Islet of Langerhans (tissue), 1 donor: ENCODE measurements around the gene CHRNA9.

- RRBS: no CpG with 5 or more reads among the region's 3 CpGs
Observed at GRCh38 chr4:39413279-39413684, 6.6 kb downstream of the KLB start.

DNA sequence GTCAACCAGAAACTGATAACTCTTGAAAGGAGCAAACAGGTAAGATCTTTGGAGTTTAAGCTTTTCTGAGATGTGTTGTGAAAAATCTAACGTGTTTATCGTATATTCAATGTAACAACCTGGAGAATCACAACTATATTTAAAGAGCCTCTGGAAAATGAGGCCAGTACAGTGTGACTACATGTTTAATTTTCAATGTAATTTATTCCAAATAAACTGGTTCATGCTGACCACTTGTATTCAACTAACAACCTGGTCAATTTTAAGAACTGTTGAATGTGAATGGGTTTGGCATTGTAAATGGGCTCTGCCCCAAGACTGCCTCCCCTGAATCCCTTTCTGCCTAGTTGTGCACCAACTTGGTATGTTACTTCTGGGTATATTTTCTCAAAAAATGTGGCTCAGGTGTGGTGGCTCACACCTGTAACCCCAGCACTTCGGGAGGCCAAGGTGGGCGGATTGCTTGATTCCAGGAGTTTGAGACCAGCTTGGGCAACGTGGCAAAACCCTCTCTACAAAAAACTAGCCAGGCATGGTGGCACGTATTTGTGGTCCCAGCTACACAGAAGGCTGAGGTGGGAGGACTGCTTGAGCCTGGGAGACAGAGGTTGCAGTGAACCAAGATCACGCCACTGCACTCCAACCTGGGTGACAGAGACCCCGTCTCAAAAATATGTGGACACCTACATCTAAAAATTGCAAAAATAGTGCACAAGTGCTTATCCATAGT is 7.3 kb downstream of the RPL9 start:
- RRBS: no CpG with 5 or more reads among the region's 8 CpGs

DNA sequence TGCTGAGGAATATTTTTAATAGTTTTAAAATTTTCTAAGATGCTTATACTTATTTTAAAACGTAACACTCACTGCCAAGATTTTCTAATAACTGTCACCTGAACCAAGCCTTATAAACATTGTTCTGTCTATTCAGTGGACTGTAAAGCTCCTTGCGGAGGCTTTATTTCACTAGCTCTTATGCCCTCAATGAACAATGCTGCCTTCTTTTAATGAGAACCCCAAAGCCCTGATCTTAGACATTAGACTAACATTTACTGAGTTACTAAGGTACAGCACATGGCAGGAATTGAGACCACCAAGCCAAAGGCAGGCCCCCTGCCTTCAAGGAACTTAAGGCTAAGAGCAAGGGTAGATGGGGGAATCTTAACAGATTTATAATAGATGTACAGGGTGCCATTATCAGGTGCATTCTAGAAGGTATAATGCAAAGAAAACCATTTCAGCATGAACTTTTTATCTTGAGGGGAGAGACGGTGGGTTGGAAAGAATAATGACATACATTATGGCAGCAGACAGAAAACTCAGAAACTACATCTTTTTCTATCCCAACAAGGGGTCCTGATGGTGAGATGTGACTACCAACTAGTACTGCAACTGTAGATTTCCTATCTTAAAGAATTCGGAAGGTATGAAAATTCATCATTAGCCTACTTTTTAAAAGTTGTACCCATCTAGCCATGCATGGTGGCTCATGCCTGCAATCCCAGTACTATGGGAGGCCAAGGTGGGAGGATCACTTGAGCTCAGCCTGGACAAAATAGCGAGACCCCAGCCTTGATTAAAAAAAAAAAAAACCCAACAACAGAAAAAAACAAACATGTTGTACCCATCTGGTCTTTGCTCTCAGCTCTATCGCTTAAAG is 1.9 kb downstream of the RPL9 start:
- RRBS: no CpG with 5 or more reads among the region's 6 CpGs

DNA sequence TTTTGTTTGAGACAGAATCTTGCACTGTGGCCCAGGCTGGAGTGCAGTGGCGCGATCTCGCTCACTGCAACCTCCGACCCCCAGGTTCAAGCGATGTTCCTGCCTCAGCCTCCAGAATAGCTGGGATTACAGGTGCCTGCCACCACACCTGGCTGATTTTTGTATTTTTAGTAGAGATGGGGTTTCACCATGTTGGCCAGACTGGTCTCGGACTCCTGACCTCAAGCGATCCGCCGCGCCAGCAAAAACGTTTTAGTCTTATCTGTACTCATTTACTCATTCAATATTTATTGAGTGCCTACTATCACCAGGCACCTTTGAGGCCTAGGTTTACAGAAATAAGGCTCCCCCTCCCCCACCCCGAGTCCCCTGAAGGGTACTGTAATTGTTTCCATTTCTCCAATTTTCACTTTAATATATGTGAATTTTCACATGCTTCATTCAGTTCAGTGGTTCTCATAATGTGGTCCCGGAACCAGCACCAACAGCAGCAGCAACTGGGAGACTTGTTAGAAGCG is 994 bp upstream of the UBE2K start:
- RRBS: no CpG with 5 or more reads among the region's 14 CpGs

DNA sequence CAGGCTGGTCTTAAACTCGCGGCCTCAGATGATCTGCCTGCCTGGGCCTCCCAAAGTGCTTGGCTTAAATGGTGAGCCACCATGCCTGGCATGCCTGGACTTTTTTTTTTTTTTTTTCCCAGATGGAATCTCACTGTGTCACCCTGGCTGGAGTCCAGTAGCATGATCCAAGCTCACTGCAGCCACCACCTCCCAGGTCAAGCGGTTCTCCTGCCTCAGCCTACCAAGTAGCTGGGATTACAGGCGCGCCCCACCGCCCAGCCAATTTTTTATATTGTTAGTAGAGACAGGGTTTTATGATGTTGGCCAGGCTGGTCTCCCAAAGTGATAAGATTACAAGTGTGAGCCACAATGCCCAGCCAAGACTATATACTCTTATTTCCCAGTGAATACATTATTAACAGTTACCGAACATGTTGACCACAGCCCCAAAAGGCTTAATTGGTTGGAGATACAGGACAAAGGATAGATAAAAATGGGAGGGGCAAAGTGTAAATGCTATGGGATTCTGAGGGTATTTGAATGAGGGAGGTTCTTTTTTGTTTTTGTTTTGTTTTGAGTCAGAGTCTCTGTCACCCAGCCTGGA is 8.5 kb downstream of the UBE2K start:
- RRBS: no CpG with 5 or more reads among the region's 7 CpGs

GRCh38 chr4:39866402-39867171 is 111.1 kb downstream of the PDS5A start:
- RRBS: no CpG with 5 or more reads among the region's 6 CpGs

DNA sequence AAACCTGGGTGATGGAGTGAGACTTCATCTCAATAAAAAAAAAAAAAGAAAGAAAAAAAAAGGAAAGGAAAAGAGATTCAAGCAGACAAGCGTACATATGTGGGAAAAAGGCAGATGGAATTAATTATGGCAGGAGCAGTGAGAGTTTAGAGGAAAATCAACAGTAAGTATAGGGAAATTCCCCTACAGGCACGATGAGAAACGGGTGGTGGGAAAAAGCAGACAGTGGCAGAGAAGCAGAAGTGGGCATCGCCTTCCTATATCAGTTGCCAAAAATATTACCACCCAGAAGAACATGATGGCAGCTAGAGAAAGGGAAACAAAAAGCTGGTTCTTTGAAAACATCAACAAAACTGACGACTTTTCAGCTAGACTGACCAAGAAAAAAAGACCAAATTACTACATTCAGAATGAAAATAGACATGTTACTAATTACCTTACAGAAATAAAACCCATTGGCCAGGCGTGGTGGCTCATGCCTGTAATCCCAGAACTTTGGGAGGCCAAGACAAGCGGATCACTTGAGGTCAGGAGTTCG is 31.5 kb downstream of the PDS5A start:
- RRBS: no CpG with 5 or more reads among the region's 8 CpGs

- RRBS: no CpG with 5 or more reads among the region's 12 CpGs
Observed at GRCh38 chr4:40190529-40191331, 6.1 kb upstream of the RHOH start.

DNA sequence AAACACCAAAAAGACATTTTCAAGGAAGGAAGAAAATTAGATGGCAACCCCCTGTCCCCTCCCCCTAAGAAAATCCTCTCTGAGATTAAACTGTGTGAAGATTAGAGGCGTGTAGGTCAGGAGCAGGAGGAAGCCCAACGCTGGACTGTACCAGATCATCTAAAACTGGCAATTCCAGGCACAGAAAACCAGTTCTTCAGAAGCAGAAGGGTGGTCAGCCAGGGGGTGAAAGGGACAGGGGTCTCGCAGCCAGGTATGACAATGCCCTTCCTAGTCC is 3.3 kb upstream of the RHOH start:
- RRBS: no CpG with 5 or more reads among the region's 3 CpGs

- RRBS: no CpG with 5 or more reads among the region's 9 CpGs
Observed at GRCh38 chr4:40245948-40246541, 49.2 kb downstream of the RHOH start.

GRCh38 chr4:40335074-40335947 is at the start of gene CHRNA9:
Gene CHRNA9 (plus strand): TSS chr4:40335333.
- RRBS: 93% methylated on average over 1 of the region's 11 CpGs

DNA sequence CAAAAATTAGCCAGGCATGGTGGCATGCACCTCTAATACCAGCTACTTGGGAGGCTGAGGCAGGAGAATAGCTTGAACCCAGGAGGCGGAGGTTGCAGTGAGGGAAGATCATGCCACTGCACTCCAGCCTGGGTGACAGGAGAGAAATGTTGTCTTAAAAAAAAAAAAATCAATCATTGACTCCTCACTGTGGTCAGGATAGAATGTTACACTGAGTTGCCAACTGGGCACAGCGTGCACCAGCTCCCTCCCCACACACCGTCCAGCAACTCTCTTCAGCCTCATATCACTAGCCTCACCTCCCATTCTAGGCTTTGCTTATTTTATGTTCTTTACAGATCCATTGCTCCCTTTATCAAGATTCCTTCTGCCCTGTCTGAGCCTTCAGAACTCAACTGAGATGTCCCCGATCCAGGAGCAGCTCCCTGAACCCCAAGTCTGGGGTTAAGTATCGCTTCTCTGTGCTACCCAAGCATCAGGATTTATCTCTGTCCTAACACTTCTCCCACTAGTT is 79.6 kb downstream of the CHRNA9 start:
- RRBS: no CpG with 5 or more reads among the region's 5 CpGs

DNA sequence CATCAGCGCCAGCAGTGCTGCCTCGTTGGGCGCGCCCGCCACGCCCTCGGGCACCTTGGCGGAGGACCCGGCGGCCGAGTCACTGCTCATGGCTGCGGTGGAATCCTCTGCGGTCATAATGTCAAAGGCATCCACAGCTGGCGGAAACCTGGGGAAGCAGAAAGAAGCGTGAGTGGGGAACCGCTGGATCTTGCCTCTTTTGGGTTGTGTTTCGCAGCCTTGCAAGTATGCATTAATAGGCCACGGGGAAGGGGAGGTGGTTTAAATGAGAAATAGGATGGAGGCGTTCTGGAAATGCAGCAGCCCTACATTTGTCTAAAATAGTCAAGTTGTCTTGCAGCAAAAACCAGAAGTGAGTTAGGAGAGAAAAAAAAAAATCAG is 103.6 kb downstream of the CHRNA9 start:
- RRBS: no CpG with 5 or more reads among the region's 19 CpGs

DNA sequence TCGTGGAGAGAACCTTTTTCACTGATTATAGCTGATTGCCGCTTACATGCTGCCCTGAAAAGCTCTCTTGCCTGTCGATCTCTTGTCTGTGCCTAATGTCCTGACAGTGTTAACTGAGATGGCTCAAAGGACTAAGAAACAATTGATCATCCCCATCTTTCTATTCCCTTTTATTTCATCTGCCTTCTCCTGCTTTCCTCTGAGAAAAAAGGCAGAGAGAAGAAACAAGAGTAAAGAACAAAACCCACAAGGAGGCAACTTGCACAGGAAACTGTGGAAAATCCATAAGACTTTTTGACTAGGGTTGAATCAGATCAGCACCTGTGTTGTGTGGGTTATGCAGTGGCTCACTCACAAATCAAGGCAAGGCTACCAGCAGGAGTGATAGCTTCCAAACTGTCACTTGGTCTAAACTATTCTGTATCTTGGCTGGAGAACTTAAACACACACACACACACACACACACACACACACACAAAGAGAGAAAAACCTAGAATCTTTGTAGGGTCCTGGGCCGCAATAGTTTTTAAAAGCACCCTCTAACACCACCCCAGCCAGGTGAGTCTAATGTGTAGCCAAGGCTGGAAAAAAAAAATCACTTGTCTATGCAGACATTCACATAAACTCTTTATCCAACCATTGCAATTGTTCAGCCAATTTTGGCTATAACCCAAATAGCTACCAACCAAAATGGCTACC is 133.6 kb downstream of the RBM47 start:
- RRBS: no CpG with 5 or more reads among the region's 4 CpGs

DNA sequence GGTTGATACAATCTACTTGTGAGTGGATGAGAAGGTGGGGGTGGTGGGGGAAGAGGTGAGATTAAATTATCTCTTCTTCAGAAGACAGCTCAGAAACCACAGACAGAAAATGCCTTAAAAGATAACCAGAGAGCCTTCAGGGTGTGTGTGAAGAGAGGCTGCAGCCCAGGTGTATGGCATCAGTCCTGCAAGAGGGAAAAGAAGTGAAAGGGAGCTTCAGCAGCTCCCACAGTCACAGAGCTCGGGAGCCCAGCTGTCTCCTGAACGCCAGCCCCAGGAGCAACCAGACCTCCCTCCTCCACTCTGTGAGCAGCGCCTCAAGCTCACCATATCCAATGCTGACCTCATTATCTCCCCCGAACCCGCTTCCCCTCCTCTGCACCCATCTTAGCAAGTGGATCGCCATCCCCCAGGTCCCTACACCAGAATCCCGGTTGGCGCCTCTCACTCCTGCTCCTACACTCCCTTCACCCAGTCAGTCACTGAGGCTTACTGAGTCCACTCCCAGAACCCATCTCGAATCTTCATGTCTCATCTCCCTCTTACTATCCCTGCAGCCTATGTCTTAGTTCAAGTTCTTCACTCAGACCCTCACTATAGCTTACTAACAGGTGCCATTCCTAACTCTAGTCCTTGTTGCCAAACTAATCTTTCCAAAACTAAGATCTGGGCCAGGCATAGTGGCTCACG is 47.9 kb downstream of the RBM47 start:
- RRBS: no CpG with 5 or more reads among the region's 10 CpGs

DNA sequence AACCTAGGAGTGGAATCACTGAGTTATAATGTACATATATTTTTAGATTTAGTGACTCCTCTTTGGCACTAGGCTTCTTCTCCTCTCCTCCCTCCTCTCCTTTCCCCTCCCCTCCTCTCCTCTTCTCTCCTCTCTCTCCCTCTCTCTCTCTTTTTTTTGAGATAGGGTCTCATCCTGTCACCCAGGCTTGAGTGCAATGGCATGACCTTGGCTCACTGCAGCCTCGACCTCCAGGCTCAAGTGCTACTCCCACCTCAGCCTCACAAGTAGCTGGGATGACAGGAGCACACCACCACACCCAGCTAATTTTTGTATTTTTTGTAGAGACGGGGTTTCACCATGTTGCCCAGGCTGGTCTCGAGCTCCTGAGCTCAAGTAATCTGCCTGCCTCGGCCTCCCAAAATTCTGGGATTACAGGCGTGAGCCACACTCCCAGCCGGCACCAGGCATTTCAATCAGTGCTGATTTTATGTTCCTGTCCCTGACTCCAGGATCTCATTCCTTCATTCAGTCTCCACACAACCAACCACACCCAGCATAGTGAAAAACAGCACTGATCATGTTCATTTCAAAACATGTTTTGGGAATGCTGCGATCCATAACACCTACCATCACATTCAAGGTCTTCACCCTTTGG is 26.1 kb downstream of the RBM47 start:
- RRBS: no CpG with 5 or more reads among the region's 7 CpGs

- RRBS: no CpG with 5 or more reads among the region's 18 CpGs
Observed at GRCh38 chr4:40672419-40673454, 43.1 kb upstream of the RBM47 start.

DNA sequence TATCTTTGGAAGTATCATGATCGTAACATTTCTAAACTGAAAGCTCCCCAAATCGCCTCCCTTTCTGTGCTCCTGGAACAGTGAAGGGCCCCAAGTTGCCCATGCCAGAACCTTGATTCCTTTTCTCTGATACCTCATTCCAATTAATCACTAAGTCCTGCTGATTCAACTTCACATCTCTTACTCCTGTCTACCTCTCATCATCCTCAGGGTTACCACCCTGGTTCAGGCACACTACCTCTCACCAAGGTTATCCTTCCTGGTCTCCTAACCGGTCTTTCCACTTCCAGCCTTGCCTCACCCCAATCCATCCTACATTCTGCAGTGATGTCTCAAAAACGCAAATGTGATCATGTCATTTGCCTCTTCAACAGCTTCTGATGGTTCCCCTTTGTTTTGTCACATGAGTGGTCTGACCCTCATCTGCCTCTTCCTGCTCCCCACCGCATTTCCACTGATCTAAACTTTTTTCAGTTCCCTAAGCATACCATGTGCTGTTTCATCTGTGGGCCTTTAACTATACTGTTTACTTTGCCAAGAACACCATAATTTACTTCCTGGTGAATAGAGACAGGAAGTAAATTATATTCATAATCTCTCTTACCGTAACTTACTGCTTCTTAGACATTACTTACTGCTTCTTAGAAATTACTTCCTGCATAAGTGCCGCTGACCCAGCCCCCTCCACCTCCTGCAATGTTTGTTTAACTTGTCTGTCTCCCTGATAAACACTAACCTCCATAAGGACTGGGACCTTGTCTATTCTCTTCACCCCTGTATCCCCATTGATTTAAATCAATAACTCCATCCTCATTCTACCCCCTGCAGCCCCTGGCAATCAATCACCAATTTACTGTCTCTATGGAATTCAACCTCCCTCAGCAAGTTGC is 27.1 kb upstream of the NSUN7 start:
- RRBS: no CpG with 5 or more reads among the region's 7 CpGs